Peyer's patch (tissue), 4 donors: ENCODE measurements around a stretch of chr3.

GRCh38 chr3:69936442-69936954, 197.2 kb downstream of the MITF start:
- PRO-cap, result no peak
- RAMPAGE, long total RNA, 4 experiments, result no peak in any of the 4 experiments

GRCh38 chr3:70067925-70068551, 244.4 kb downstream of the MDFIC2 start:
- PRO-cap, result no peak
- RAMPAGE, long total RNA, 4 experiments, result no peak in any of the 4 experiments

DNA sequence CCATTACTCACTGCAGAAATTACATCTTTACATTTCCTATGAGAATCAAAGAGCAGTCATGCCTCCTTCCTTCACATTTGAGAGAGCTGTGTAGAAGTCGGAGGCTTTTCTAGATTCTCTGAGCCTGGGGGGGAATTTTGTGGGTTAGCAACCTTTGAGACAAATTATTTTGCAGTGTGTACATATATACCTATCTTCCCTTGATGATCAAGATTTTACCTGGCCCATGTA, 491.4 kb upstream of the MDFIC2 start:
- PRO-cap, result no peak
- RAMPAGE, long total RNA, 4 experiments, result no peak in any of the 4 experiments

- PRO-cap, result no peak
- RAMPAGE, long total RNA, 4 experiments, result no peak in any of the 4 experiments
Measured at GRCh38 chr3:71062092-71062814, 521.3 kb downstream of the FOXP1 start.

- PRO-cap, result bidirectional peak, plus-strand start at chr3:71064533, minus-strand start at chr3:71064441
- RAMPAGE, long total RNA, 4 experiments, result no peak in any of the 4 experiments
Measured at GRCh38 chr3:71064378-71064655, 519.2 kb downstream of the FOXP1 start.

GRCh38 chr3:71080456-71081272, 502.9 kb downstream of the FOXP1 start:
- PRO-cap, result no peak
- RAMPAGE, long total RNA, 4 experiments, result no peak in any of the 4 experiments

DNA sequence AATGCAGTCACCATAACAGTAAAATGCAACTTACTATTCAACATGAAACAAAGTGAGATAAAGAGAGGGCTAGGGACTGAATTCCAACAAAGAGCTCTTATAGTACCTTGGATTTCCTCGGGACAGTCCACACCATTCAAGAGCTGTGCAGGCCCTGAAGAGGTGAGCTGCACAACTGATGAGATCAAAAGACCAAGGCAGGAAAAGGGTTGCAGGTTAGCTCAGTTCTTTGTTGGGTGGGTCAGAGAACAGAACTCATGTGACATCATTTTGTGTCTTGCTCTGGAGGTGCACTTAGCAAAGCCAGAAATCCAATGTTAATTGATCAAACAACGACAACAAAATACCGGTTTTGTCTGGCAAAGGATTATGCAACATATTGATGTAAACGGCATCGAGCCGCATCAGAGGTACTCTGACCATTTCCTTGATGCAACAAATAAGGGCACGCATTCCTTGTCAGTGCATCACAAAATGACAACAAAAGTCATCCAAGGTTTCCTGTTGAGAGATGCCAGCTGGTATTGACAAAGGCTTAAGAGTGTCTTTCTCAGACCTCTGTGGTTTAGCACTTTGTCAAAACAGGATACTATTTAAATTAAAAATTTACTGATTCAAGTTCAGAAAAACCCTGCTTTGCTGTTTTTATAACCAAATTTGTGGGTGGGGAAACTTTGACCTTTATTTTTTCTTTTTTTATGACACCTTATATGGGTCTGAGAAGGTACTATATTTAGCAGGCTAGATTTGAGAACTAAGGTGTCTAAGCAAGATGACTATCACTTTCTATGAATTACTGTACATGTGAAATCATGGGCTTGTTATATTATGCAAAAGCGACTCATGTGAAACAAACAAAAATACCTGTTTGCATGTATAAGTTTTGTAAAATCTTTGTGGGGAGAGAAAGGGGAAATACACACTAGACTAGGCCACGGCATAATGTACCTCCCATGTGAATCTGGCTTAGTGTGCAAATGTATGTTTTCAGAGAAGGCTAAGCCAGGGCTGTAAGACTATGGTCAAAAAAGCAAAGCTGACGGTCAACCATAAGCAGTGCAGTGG, 496.2 kb downstream of the FOXP1 start:
- PRO-cap, result no peak
- RAMPAGE, long total RNA, 4 experiments, result no peak in any of the 4 experiments

- PRO-cap, result no peak
- RAMPAGE, long total RNA, 4 experiments, result no peak in any of the 4 experiments
Measured at GRCh38 chr3:71100015-71100632, 483.4 kb downstream of the FOXP1 start.

DNA sequence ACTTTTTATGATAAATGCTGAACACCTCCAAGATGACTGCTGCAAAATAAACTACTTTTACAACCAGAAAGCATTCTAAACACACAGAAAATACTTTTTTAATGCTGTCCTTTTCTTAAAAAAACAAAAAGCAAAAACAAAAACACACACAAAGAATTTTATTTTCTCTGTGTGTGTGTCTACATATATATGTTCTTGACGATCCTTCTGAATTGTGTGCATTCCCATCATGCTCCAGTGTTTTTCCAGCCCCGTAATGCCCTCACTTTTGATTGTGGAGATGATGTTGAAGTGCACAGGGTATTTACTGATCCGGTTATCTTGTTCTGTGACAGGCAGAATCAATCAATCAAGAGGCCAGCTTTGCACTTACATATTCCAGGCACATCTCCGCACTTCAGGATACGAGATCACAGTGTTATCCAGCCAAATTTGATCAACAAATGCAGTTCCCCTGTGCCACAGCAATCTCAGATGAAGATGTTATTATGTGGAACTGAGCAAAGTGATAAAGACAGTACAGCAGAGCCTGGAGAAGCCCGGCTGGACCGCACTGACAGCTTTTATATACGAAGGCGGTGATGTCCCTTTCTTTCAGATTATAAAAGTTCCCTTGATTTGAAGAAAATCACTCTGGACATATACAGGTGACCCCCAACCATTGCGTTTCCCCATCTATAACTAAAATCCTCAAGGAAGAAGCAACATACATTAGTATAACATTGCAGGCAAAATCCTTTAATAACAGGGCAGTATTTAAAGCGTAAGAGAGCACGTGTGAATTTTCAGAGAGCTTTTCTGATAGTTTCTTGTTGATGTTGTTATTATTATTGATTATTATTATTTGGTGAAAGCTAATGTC, 416.6 kb downstream of the FOXP1 start:
- PRO-cap, result no peak
- RAMPAGE, long total RNA, 4 experiments, result no peak in any of the 4 experiments

- PRO-cap, result no peak
- RAMPAGE, long total RNA, 4 experiments, result no peak in any of the 4 experiments
Measured at GRCh38 chr3:71207558-71208081, 375.9 kb downstream of the FOXP1 start.

- PRO-cap, result no peak
- RAMPAGE, long total RNA, 4 experiments, result start-site peak on the minus strand in 1 of 4 experiments, at chr3:71216409-71216740 at its widest, 24 reads per replicate
Measured at GRCh38 chr3:71216283-71216952, 367.1 kb downstream of the FOXP1 start.

- PRO-cap, result no peak
- RAMPAGE, long total RNA, 4 experiments, result start-site peak on the minus strand in 1 of 4 experiments, at chr3:71219880-71220248 at its widest, 17 reads per replicate
Measured at GRCh38 chr3:71219815-71220492, 363.6 kb downstream of the FOXP1 start.

DNA sequence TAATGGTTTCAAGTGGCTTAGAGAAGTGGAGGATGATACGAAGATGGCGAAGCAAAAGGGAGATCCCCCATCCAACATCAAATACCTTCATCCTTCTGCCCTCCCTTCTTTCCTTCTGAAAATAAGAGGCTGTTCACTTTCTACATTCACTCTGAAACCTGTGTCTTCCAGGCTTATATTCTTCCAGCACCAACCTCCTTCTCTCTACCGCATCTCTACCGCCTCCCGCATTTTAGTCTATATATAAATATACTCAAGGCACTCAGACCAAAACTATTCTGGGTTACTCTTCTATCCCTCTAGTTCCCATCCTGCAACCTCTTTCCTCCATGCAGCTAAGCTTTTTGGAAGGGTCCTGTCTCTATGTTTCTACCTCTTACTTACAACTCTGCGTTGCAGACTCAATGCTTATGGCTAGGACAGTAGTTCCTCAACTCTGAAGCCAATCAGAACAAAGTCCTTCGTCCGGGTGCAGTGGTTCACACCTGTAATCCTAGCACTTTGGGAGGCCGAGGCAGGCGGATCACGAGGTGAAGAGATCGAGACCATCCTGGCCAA, 362.0 kb downstream of the FOXP1 start:
- PRO-cap, result no peak
- RAMPAGE, long total RNA, 4 experiments, result no peak in any of the 4 experiments

DNA sequence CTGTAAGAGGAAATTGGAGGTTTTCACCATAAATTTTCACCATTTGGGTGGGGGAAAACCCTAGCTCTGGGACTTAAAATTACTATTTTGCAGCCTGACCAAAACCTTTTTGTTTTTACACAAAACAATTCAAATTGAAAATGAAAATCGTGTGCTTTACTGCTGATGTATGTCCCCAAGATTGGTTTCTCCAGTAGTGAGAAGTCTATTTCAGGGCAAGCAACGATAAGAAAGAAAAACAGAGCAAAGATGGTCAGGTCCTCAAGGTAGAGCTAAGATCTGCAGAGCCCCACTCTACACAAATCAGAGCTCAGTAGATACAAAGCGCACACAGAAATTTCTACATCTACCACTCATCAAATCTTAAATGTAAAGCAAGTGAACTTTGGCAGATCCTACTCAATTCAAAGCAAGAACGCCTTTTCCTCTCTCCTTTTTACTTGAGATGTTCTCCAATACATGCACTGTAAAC, 282.4 kb downstream of the FOXP1 start:
- PRO-cap, result no peak
- RAMPAGE, long total RNA, 4 experiments, result no peak in any of the 4 experiments

DNA sequence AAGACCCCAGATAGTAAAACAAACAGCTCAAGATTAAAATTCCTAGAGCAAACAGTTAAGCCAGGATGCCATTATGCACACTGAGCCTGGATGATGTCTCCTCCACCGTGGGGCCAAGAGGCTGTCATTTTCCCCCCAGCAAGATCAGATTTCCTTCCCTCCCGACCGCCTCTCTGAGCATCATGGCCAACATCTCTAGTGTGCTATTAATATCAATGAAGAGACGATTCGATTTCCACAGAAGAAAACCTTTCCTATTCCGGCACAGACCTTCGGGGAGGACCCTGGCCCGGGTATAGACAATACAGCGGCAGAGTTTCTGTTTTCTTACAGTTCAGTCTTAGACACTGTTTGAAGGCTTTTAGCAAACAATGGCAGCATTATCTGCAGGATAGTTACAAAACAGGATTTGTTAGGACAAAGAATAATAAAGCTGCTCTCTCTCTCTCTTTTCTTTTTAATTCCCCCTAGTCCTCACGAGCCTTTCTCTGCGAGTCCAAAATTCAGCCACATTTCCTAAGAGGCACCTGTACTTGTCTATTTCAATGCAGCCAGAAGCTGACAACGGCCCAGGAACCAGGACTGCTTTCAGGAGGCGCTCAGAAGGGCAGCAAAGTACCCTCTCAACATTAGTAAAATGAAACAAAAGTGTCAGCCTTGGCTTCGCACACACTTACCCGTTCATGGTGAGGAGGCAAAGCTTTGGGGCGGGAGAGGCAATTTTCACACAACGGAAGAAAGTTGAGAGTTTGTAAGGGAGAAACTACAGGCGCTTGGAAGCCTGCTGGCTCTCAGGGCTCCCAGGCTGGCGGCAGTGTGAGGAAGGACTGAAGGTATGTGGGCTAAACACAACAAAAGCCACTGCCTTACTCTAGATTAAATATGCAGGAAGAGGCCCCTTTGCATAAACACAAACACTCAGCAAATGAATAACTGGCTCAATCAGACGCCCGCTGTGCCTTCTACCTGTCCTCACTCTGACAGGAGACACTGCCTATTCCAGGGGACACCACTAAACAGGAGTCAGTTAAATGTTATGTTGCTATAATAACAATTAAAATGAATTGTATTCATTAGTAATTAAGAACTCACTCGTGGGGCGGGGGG, 278.0 kb downstream of the FOXP1 start:
- PRO-cap, result unidirectional peak, minus-strand start at position 829 of the sequence
- RAMPAGE, long total RNA, 4 experiments, result no peak in any of the 4 experiments

GRCh38 chr3:71372877-71373589, 210.5 kb downstream of the FOXP1 start:
- PRO-cap, result no peak
- RAMPAGE, long total RNA, 4 experiments, result no peak in any of the 4 experiments

GRCh38 chr3:71389683-71390607, 193.6 kb downstream of the FOXP1 start:
- PRO-cap, result no peak
- RAMPAGE, long total RNA, 4 experiments, result no peak in any of the 4 experiments

DNA sequence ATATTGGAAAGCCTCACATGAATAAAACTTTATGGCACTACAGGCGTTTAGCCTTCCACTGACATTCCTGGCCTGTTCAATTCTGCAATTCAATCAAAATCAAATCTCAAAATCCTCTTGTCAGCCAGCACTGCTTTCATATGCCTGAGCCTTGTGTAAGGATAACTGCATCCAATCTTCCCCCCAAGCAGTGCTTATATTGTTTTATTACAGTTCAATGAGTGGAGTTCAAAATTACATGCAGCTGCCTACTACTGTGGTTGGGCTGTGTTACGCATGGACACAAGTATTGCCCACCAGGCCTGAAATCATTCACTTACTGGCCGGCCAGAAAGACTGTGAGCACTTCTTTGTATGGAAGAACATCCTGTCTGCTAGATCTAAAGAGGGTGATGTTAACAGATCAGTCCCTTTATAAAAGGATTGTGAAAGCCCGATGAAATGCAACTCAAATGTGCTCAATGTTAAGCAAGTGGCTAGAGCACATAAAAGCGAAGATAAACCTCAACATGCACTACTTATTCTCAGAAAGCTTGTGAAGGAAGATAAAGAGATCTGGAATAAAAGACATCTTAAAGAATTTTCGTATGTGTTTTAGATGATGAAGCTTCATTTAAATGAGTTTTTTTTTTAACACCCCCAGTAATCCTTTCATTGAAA, 132.5 kb downstream of the FOXP1 start:
- PRO-cap, result no peak
- RAMPAGE, long total RNA, 4 experiments, result no peak in any of the 4 experiments

- PRO-cap, result no peak
- RAMPAGE, long total RNA, 4 experiments, result no peak in any of the 4 experiments
Measured at GRCh38 chr3:71454798-71455624, 128.5 kb downstream of the FOXP1 start.

DNA sequence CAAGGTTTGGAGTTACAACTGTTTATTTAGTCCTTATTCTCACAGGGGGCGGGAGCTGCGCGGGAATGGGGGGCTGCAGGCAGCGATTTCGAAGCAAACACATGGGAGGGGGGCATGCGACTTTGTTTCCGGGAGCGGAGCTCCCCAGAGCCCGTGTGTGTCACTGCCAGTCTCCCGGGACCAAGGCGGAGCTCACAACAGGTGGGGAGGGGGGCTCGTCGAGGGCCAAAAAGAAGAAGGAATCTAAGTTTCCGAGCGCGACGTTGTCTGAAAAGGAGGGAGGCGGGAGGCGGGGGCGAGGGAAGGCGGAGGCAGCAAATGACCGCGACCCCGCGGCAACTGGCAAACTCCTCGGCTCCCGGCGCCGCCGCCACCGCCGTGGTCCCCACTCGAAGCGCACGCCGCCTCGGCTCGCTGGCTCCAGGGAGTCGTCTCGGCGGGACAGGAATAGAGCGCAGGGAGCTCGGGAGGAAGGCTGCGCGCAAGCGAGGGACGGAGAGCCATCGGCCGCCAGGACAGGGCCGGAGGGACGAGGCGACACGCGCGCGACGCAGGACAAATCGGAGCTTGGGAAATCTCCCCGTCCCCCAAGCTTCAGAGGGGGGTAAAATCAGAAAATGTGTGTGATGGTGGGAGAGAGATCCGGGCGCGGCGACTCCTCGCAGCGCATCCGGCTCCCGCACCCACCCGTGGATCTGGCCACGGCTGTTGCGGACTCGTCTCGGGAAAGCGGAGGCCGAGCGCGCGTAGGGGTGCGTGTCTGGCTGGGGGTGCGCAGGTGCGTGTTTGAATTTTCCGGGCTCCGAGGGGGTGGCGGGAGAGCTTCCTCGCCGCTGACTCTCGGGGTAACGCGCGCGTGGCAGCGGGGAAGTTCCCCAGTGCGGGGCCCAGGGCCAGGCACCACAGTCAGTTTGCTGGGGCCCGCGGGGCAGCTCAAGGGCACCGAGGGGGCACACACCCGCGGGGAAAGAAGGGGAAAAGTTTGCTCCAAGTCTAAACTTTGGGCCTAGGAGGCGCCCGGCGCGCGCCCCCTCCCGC, 1.2 kb downstream of the FOXP1 start:
- PRO-cap, result bidirectional peak, plus-strand start at position 169 of the sequence, minus-strand start at position 182 of the sequence; bidirectional peak, plus-strand start at position 878 of the sequence, minus-strand start at position 701 of the sequence
- RAMPAGE, long total RNA, 4 experiments, result no peak in any of the 4 experiments